A673 (cell line): ENCODE data around the genes EXOSC9 and IL21.

DNA sequence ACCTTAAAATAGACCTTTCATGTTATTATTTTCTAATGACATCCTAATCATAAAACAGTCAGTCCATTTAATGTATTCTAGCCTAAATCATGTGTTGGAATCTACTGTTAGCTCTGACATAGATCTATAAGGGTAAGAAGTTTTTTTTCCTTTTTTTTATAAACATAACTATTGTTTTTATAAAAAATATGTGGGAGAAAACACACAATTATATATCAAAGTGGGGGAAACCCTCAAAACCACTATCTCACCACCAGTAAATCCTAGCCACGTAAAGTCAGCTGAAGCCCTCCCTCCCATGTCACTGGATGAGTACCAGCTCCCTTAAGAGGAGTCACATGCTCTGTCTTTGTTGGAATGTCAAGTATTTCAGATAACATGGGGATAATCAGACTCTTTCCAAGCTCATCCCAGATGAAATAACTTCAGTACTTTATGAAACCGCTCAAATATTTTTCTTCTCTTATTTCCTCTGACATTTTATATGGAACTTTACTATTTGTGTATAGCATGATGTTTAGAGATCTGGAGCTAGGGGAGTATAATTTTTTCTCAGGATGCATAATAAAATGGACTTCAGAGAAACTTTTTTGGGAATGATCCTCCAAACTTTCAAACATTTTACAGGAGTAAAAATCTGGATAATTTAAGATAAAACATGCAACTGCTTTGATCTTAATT lies 2.4 kb downstream of the MYOZ2 start:
- PRO-cap = no peak

DNA sequence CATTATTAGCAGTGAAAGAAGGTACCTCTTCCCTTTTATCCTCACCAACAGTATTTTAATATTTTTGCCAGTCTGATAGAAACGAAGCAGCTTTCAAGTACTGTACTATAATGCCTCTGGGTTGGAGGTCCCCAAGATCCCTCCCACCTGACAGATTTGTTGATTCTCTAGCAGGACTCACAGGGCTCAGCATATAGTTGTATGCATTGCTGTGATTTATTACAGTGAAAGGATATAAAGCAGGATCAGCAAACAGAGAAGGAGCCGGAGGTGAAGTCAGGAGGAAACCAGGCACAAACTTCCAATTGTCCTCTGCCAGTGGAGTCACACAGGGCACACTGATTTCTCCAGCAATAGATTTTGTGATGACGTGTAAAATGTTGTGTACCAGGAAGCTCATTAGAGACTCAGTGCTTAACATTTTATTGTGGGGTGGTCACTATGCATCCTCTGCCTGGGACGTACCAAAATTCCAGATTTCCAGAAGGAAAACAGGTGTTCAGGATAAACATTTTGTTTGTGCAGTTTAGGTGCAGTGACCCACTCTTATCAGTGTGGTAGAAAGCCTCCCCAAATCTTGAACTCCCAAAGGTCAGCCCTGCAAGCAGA lies 19.0 kb downstream of the USP53 start:
- PRO-cap = no peak

- PRO-cap = no peak
Observed at GRCh38 chr4:119396484-119397063, 74.6 kb upstream of the FABP2 start.

- PRO-cap = no peak
Observed at GRCh38 chr4:119481789-119482549, 146.6 kb downstream of the PDE5A start.

DNA sequence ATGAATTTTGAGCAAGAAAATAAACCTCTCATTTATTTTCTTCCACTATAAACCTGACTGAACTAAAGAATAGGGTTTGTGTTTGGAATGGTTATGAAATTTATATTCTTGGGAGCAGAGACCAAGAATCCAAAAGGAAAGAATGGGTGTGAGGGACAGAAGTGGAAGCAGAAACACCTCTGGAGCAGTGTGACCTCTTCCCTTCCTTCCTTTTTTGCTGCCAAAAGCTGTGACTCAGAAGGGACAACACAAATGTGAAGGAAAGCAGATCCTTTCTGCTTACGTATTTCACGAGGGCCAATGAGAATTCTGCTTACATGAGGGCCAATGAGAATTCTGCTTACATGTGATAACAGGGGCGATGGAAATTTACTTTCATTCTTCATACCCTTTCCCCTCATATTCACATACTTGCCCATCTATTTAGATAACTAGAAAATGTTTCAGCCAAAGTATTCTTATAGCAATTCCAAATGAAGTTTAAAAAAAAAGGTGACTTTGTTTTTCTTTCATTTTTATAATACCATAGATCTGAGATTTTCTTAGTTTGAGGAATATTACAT lies 404.6 kb downstream of the PRDM5 start:
- PRO-cap = no peak

DNA sequence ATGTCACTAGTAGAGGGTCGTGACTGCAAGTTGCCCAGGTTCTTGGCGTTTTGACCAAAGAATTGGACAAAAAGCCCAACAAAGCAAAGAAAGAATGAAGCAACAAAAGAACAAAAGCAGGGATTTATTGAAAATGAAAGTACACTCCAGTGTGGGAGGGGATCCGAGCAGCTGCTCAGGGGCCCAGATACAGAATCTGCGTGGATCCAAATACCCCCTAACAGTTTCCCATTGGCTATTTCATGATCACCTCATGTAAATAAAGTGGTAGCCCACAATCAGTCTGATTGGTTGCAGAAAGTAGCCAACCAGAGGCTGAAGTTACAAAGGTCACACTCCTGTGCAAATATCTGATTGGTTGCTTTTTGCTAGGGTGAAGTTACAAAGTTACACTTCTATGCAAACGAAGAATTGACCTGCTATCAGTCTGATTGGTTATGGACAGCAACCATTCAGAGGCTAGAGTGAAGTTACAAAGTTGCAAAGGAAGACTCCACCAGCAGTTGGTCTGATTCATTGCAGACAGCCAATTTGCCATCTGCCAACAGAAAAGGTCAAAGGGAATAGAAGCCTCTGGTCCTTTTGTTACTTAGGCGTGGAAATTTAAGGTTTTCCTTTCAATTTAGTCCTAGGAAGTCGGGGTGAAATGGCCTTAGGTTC lies 377.8 kb downstream of the PRDM5 start:
- PRO-cap = no peak

- PRO-cap = no peak
Observed at GRCh38 chr4:120756098-120756353, 166.5 kb downstream of the PRDM5 start.

- PRO-cap = unidirectional peak, minus-strand start at chr4:121381548
Observed at GRCh38 chr4:121381292-121381642, 449 bp upstream of the QRFPR start.

- PRO-cap = no peak
Observed at GRCh38 chr4:121564948-121565520, 131.7 kb downstream of the ANXA5 start.

GRCh38 chr4:121667922-121668504 lies 28.8 kb downstream of the ANXA5 start:
- PRO-cap = no peak

- PRO-cap = unidirectional peak, plus-strand start at chr4:121785240
Observed at GRCh38 chr4:121784712-121785337, 16.3 kb upstream of the EXOSC9 start.

- PRO-cap = bidirectional peak, plus-strand start at chr4:121801379, minus-strand start at chr4:121801259; bidirectional peak, plus-strand start at chr4:121801648, minus-strand start at chr4:121801625
Observed at GRCh38 chr4:121800927-121801830, at the start of gene EXOSC9. Gene EXOSC9 (plus strand): TSS chr4:121801323.

- PRO-cap = no peak
Observed at GRCh38 chr4:121853253-121854012, 16.8 kb downstream of the BBS7 start.

DNA sequence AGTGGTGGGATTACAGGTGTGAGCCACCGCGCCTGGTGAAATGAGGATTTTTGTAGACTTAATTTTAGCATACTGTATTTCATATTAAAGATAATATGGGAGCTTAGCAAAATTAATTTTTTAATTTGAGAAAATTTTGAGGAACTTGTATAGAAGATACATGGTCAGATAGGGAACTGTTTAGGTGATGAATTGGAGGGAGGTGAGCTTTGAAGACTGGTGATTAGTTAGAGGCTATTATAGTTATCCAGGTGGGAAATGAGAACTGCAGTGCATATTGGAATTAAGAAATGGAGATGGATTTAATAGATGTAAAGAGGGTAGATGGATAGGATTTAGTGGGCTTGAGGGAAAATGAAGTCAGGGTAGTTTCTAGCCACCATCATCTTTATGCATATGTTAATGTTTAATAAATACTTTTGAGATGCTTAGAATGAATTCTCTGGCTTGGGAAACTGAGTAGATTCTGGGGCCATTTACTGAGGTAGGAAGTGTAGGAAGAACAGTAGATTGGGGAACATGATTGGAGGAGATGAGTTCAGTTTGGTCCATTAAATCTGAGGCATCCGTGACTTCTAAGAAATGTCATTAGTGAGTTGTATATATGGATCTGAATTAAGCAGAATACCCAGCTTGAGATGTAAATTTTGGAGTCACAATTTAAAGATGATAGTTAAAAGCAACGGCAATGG lies 3.6 kb downstream of the BLTP1 start:
- PRO-cap = no peak

DNA sequence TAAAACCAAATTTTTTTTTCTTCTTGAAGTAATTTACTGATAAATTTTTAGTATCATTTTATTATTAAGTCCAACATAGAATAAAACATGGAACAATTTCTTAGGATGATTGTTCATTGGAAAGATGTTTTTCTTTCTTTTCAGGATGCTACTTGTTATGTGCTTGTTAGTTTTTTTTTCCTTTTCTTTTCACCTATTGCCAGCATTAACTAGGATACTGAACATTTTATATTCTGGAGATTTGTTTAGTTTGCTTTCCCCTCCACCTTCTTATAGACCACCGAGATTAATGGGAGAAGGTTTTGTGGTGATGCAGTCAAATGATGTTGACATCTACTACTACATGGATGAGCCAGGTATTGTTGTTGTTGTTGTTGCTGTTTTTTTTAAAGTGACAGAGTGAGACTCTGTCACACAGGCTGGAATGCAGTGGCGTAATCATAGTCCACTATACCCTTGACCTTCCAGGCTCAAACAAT lies 37.6 kb downstream of the BLTP1 start:
- PRO-cap = no peak

DNA sequence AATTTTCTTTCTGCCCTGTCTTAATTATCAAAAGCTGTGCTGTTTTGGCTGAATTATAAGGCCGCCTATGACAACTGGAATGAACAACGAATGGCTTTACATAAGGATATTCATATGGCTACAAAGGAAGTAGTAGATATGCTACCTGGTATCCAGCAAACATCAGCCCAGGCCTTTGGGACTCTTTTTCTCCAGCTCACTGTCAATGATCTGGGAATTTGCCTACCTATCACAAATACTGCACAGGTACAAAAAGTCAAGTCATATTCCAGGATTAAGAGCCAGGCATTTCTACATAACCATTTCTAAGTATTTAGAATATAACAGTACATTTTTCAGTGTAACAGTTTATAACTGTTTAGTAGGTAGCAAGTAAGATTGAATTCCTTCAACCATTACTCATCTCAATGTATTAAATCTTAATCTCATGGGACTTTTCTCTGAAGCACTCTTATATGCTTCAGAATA lies 70.9 kb upstream of the ADAD1 start:
- PRO-cap = no peak

GRCh38 chr4:122345226-122345871 lies 33.5 kb upstream of the ADAD1 start:
- PRO-cap = no peak

DNA sequence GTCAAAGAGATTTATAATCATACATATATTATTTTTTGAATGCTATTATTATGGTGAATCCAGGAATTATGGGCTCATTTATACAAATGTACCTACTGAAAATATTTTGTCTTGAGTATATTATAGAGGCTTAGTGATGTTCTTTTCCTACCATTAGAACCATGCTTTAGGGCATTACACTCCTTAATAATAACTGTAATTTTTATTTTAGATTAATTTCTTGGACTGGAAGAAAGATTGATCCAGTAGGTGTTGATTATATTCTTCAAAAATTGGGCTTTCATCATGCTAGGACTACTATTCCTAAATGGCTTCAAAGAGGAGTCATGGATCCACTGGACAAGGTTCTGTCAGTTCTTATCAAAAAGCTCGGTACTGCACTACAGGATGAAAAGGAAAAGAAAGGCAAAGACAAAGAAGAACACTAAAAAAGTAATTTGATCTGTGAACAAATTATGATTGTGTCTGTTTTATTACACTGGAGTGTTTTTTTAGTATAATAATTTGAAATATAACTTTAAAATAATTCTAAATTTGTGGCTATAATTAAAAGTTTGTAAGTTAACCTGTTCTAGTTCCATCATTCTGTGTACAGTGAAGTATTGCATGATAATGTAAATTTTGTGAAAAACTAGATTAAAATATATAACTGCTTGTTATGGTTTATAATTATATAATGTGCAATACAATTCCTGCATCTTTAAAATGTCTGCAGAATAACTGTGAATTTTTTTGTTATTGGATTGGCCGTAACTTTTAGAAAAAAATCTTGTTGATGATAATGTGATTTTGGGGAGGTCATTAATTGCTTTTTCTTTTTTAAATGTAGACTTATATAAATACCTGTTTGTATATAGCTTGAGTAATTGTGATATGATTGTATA lies 16.7 kb upstream of the ADAD1 start:
- PRO-cap = no peak

- PRO-cap = no peak
Observed at GRCh38 chr4:122620960-122621312, at the start of gene IL21. Gene IL21 (minus strand): TSS chr4:122621066.

- PRO-cap = no peak
Observed at GRCh38 chr4:122749400-122750249, 17.1 kb downstream of the BBS12 start.